Neutrophil (primary cell): ENCODE results near the gene TCP11L2.

DNA sequence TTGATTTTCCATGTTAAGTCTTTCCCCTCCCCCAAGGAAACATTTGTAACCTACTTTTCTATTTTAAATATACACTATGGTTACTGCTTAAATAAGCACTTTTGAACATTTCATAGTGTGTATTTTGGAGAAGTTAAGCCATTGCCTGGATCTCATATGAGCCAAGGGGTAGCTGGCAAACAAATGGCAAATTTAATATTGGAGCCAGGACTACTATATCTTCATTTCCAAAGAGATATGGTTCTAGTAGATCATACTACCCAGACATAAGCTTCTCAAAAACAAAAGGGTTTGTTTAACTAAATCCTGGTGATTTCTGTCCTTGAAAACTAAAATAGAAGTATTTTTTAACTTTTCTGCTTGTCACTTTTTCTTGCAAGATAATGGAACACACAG lies 43.0 kb upstream of the NT5DC3 start:
- PRO-cap = no peak

- PRO-cap = no peak
These were observed 391 bp upstream of the HSP90B1 start for GRCh38 chr12:103929807-103930230.

GRCh38 chr12:103942018-103942963 lies 12.1 kb downstream of the HSP90B1 start:
- PRO-cap = no peak

DNA sequence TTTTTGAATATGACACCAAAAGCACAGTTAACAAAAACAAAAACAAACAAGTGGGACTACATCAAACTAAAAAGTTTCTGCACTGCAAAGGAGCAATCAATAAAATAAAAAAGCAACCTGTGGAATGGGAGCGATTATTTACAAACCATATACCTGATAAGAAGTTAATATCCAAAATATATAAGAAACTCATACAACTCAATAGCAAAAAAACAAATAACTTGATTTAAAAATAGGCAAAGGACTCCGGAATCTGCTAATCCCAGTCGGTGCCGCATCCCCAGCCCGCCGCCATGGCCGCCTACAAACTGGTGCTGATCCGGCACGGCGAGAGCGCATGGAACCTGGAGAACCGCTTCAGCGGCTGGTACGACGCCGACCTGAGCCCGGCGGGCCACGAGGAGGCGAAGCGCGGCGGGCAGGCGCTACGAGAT lies 19.5 kb downstream of the GLT8D2 start:
- PRO-cap = no peak

GRCh38 chr12:104288401-104289329 lies 14.9 kb upstream of the EID3 start:
- PRO-cap = bidirectional peak, plus-strand start at chr12:104288929, minus-strand start at chr12:104288745

DNA sequence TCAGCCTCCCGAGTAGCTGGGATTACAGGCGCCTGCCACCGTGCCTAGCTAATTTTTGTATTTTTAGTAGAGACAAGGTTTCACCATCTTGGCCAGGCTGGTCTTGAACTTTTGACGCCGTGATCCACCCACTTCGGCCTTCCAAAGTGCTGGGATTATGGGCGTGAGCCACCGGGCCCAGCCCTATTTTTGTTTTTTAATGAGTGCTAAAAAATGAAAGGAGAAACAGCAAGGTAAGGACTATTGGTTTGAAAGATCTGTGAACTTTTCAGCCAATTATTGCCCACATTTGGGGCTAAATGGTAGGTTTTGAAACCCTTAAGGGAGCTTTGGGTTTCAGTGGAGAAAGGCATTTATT lies 12.0 kb upstream of the EID3 start:
- PRO-cap = no peak

GRCh38 chr12:104292769-104293947 lies 10.4 kb upstream of the EID3 start:
- PRO-cap = no peak

DNA sequence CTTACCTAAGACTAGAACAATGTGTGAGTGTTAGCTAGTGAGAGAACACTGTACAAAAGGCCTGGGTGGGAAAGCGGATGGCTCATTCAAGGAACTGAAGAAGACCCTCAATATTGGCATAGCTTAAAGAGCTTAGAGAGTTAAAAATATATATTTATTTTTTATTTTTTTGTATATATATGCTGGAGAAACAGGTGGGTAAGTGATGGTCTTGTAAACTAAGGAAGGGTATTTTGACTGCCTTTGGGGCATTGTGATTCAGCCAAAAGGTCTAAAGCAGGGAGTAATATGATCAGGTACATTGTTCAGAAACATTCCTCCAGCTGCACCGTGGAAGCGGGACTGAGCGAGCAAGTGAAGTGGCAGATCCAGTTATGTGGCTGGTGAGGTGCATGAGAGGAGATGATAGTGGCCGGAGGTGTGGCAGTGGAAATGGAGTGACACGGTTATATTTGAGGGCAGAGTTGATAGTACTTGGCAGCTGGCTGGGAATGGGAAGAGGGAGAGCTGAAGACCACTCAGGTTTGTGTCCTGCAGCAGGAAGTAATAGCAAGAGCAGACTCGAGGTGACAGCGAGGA lies 39.1 kb downstream of the EID3 start:
- PRO-cap = no peak

DNA sequence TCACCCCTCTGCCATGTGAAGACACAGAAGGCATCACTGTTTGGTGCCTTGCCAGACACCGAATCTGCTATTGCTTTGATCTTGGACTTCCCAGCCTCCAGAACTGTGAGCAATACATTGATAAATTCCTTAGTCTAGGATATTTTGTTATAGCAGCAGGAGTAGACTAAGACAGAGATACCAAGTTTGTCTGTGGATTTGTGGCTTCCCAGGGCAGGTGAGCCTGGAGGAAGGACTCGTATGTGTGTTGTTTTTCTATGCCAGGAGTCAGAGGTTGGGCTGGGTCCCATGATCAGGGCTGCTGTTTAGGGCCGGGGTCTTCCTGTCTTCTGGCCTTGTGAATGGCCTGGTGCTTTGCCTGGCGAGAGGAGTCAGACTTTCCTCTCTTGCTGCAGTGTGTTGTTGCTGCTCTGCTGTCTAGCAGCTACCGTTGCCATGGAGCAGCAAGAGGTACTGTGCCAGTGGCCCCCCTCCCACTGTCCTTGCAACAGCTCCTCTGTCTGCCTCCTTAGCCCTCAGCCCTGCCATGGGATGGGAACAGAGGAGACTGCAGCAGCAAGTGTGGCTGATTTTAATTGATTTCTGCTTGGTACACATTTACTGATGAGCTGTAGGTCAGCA lies 111.2 kb downstream of the CHST11 start:
- PRO-cap = no peak

DNA sequence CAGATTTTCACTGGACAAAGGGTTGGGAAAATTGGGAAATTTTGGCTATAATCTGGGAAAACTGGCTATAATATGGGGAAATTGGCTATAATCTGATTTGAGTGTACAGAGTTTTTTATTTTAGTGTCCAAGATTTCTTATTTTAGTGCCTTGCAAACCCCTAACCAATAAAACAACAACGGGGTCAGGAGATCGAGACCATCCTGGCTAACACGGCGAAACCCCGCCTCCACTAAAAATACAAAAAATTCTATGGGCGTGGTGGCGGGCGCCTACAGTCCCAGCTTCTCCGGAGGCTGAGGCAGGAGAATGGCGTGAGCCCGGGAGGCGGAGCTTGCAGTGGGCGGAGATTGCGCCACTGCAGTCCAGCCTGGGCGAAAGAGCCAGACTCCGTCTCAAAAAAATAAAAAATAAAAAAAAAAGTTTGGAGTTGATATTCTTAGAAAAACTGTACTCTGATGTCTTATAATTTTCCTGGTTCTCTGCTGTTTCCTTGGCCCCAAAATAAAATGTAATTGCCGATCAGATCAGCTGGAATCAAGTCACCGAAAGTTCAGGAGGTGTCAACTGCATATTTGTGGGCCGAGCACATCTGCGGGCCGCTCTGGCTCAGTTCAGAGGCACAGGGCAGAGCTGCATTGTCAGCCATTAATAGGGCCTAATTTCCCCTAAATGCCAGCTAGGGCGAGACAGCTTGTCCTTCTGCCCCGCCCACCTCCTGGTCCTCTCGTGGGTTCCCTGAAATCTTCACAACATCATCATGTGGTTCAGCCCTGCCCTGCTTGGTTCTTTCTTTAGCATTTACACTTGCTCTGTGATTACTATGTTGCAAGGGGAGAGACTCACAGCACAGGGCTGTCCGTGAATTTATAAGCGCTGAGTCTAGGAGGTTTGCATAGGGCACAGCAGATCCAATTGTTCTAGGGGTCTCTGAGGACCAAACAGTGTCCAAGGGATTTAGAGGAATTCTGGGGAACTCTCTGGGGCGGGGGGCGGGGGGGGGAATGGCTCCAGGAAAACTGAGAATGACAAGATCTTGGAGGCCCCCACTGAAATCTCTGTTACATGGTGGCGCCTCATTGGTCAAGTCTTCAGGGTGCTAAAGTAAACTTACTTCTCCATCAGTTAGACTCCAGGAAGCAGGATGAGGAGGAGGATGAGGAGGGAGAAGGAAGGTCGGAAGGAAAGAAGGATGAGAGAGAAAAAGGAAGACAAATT lies 148.8 kb downstream of the CHST11 start:
- PRO-cap = no peak

GRCh38 chr12:104664829-104665523 lies 208.2 kb downstream of the CHST11 start:
- PRO-cap = no peak

DNA sequence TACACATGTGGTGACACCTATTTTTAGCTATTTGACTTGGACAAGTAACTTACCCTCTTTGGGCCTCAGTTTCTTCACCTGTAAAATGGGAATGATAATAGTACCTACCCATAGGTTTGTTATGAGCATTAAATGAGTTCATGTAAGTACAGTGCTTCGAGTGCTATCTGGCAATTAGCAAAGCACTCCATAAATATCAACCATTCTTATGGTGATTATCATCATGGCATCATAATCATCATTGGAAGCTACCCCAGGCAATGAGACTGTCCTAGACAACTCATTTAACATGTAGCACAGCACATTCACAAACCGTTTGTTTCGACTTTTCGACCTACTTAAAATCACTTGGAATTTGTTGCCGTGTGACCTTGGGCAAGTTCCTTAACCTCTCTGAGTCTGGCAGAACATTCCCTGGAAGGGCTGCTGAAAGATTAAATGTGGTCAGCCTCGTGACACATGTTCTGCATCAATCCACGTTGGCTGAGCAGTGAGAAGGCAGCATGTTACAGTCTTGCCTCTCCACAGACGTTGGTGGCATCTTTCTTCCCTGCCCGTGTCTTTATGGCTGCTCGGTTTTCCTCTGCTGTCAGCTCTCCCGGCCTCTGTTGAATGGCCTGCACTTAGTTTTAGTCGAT lies 216.8 kb downstream of the CHST11 start:
- PRO-cap = no peak

- PRO-cap = no peak
These were observed 235.6 kb downstream of the SLC41A2 start for GRCh38 chr12:104722414-104722903.

GRCh38 chr12:104794776-104795313 lies 163.2 kb downstream of the SLC41A2 start:
- PRO-cap = no peak

DNA sequence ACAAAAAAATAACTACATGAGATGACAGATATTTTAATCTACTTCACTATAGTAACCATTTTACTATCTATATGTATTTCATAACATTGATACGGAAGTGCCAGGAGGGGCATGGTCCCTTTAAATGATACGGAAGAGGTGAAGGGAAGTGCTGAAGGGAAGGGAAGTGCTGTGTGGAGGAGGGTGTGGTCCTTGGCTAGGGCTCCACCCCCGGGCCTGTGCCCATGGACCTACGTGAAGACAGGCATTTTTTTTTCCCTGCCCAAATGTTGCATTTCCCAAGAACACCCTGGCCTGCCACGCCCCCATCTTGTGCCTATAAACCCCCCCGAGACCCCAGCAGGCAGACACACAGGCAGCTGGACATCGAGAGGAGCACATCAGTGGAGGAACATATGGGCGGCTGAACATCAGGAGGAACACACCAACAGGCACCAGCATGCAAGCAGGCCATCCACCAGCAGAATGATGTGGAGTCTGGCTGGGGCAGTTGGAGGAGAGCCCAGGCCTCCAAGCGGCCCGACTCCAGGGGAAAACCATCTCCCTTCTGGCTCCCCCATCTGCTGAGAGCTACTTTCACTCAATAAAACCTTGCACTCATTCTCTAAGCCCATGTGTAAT lies 134.1 kb downstream of the SLC41A2 start:
- PRO-cap = no peak

DNA sequence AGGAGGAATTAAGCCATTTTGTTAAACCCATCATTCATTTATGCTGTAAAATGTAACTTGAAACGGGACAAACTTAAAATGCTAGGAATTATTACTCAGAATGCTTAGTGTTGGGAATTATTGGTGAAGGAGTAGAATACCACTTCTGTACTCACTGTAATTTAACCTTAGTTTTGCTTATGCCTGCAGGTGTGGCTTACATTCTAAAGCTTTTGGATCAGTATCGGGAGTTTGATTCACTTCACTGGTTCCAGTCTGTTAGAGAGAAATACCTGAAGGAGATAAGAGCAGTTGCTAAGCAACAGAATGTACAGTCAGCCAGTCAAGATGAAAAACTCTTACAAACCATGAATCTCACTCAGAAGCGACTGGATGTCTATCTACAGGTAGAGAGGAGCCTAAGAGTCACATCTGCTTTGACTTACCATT lies 56.4 kb downstream of the WASHC4 start:
- PRO-cap = no peak

DNA sequence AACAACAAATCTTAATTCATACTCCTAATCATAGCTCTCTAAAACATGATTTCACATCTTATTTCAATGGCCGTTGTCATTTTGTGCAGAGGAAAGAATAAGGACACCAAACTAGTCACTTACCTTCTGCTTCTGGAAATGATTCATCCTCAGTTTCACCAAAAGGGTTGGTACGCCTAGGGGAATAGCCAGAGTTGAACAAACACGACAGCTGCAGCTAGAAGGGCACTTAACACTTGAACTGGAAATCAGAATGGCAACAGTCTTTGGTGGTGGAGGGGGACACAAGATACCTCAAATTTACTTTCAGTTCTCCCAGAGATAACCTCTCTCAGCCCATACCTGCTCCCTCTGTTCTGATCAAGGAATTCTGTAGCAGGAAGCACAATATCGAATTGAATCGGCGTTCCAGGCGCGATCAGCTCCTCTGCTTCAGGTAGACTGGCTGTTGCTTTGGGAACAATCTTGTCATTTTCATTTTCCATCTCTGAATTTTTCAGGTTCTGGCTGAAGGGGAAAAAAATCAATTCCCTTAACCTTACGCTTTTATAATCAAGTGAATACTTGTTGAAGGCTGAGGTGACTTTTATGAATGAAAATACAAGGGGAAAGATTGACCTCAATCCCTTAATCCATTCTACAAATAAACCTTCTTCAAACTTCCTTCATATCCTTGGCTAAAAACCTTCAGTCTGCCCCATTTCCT lies 46.2 kb downstream of the APPL2 start:
- PRO-cap = no peak

GRCh38 chr12:106058187-106058784 lies 80.5 kb downstream of the NUAK1 start:
- PRO-cap = no peak

DNA sequence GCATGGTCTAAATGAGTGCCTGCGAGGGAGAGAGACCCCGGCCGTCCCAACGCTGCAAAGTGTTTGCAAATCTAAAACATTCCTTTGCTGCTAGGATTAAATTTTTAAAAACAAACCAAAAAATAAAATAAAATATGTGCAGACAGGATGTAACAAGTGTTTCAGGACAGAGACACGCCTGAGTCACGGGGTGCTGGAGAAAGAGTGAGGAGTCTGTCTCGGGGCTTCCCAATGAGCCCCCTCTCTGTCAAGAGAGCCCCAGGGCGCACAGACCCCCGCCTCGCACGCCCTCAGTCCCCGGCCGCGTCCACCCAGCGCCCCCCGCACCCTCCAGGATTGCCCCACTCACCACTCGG lies 711 bp downstream of the NUAK1 start:
- PRO-cap = no peak

- PRO-cap = bidirectional peak, plus-strand start at chr12:106302676, minus-strand start at chr12:106302419; bidirectional peak, plus-strand start at chr12:106302814, minus-strand start at chr12:106302918
These were observed at the start of gene TCP11L2 for GRCh38 chr12:106302383-106303238. Gene TCP11L2, plus strand, starts transcription at chr12:106302733.